Type B pancreatic cell (in vitro differentiated cells): Measurements from ENCODE around the gene F5.

DNA sequence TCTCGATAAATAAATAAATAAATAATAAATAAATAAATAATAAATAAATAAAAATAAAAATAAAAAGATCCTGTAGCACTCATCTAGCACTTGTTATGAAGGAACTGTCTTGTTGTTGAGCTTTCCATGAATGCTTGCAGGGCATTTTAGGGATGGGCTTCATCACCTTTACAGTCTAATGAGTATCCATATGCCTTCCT is 24.3 kb downstream of the XCL1 start:
- PRO-cap: no peak

DNA sequence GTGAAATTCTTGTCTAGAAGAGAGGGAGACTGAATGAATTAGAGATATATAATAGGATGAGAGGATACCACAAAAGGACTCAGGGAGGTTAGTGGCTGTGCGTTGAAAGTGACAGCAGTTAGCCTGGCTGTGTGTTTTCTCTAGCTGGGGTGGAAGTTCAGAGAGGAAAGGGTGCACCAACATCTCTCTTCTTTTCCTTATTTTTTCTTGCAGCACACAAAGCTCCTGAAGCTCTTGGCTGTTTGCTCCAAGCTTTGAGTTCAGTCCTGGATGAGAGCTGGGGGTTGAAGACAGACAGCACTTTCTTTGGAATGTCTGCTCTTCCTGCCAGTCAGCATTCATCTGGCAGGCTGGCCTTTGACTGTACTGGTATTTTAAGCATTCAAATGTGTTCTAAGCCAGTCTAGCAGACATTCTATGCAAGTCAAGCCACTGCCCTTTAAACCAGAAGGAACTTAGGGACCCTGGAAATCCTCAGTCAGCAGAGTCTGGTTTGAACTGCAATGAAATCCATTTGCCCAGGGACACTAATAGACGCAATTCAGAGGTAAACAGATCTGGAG is 44.9 kb downstream of the XCL1 start:
- PRO-cap: no peak

DNA sequence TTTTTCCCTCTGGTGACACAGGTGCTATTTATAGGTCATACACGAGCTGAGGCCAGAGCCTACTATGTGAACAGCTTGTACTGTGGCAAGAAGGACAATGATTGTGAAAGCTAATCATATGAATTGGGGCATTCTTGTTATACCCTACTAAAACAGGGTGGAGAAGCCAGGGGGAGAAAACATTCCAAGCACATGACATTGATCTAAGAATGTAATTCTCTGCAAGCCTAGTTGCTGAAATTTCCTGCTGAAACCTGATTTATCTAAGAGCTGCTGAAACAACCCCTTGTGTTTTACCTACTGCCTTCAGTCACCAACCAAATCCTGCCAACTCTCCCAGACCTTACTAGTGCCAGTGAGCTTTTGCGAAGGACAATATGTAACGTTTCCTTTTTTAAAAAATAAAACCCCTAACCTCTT is 60.4 kb downstream of the XCL1 start:
- PRO-cap: no peak

GRCh38 chr1:168751921-168752715 is 23.1 kb upstream of the DPT start:
- PRO-cap: no peak

DNA sequence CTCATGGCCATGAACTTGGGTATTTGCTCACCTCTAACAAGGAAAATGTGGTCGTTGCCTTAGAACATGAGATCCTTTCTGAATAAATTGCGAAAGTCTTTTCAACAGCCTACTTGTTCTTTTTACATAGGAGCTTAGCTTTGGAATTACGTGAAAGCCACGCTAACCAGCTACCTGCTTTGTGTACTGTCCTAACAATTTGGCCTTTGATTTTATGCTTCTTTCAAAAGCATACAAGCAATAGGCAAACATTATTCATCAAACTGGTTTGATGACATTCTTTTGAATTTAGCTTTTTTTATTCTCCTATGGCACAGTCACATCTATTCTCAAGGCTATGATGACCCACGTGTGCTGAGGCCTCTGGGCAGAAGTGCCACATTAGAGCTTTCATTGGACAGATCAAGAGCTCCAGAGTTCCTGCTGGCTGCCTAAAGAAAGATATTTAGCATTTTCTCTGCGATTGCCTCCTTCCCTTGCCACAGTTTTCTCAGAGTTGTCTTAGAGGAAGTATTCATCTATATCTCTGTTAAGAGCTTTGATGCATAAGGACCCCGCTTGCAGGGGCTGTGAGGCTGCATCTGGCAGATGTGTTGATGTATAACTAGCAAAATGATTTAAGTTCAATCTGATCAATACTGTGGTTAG is 178.1 kb upstream of the DPT start:
- PRO-cap: no peak

DNA sequence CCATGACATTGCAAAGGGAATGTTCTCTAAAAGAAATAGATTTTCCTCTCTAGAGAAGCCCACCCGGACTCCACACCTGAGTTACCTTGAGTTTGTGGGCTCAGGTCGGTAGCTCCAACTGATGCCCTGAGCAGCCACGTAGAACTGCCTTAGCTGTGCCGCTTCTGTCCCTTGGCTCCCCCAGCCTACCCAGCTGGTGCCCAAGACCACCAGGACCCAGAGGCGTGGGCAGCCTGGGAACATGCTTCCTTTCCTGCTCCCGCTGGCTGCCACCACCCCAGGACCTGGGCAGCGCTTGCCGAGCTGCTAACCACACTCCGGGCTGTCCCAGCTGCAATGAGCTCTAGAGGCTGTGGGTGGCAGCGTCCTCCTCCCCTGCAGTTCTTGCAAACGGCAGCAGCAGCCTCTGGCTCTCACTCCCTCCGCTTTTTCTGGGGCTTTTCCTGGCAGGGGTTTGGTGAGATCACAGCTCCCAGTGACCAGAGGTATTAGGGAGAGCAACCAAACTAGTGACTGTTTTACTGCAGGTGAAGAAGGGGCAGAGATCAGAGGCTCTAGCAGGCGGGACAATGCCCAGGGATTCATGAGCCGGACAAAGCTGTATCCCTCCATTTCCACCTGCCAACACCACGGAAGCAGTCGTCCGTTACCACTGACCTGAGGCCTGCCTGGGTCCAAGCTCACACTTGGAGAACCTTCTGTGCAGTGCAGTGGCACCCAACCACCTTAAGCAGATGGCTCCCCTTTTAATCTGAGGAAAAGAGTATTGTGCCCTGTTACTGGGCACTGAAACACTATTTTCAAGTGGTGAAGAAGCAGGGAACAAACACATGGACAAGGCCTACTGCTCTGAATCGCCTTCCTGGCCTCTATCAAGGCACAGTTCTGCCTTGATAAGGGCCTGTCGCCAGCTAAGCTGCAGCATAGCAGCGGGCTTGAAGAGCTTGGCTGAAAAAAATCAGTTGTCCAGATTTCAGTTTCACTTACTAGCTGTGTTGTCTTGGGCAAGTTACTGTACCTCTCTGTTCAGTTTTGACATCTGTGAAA is at the start of gene F5:
Gene F5 (minus strand): TSS at position 338 of the 1,047 bp plus-strand sequence.
- PRO-cap: no peak

- PRO-cap: no peak
These were observed 604 bp upstream of the SELL start for GRCh38 chr1:169712008-169712439.

GRCh38 chr1:169765900-169766498 is 28.7 kb downstream of the METTL18 start:
- PRO-cap: no peak

DNA sequence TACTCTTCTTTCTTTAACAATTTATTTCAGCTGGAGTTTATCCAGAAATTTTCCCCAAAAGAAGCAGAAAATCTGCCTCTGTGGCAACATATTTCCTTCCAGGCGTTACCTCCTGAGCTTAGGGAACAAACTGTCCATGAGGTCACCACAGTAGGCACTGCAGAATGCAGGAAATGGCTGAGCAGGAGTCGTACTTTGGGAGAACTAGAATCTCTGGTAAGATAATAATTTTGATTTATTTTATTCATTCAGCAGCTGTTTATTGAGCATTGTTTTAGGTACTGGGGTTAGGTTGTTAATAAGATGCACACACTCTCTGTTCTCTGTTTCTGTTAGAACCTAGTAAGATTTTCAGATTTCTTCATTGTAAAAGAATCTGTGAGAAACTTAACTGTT is 42.1 kb downstream of the C1orf112 start:
- PRO-cap: no peak

DNA sequence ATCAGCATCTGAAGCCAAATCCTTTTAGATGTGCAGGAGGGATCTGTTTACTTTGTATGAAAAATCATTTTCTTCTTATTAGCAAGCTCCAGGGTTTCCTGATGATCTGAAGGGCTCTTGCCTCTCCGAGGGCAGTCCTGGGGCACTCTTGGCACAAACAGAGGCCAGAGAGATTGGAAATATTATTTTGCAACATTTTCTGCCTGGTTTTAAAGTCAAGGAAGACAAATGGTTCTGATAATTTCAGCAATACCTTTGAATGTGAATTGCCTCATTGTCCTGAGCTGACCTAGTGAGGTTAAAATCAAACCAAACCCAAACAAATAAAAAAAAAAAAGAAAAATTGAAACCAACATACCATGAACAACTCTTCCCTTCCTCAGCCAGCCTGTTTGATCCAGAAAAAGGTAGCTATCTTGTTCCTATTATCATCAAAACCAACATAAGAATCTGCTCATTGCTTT is 55.3 kb downstream of the NTMT2 start:
- PRO-cap: no peak

- PRO-cap: no peak
These were observed 6.2 kb downstream of the GORAB start for GRCh38 chr1:170538019-170538731.

- PRO-cap: no peak
These were observed 2.0 kb upstream of the PRRX1 start for GRCh38 chr1:170661820-170662426.

- PRO-cap: no peak
These were observed 7.4 kb downstream of the PRRX1 start for GRCh38 chr1:170671231-170671861.

DNA sequence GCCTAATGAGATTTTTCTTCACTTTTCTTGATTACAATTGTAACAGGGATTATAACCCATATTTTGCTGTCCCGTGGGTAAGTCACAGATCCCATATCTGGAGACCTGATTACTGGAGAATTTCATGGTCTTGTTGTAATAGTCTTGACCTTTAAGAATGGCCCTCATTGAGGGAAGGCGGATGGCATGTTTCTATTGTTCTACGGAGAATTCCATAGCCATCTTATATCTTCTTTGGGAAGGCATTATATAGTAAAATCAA is 61.9 kb downstream of the PRRX1 start:
- PRO-cap: no peak

- PRO-cap: no peak
These were observed 21.9 kb downstream of the FMO3 start for GRCh38 chr1:171112411-171113148.

DNA sequence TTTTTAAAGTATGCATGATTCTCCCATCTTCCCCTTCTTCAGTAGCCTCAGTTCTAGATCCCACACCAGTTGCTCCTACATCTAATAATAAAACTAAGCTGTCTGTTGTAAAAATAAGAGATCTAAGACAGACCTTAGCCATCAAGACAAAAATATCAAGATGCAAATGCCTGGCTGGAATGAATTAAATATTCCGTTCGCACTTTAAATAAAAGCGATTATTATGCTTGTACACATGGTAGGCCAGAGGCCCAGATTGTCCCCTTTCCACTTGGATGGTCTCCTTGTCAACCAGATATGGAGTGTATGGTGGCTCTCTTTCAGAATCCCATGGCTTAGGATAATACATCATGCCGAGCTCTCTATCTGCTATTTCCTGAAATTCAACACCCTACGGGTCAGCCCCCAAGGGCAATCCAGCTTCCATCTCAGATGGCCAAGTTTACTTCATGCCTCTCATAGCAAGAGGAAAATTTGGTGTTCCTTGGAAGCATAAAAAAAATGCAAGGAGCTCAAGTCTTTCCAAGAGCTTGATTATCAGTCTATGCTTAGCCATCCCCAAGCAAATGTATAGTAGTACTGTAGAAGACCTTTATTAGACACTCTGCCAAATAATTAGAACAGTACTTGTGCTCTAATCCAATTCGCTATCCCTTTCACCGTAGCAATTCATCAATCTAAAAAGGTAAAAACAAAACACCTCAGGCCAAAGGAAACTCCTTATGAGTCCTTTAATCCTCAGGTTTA is 25.3 kb upstream of the FMO1 start:
- PRO-cap: no peak

DNA sequence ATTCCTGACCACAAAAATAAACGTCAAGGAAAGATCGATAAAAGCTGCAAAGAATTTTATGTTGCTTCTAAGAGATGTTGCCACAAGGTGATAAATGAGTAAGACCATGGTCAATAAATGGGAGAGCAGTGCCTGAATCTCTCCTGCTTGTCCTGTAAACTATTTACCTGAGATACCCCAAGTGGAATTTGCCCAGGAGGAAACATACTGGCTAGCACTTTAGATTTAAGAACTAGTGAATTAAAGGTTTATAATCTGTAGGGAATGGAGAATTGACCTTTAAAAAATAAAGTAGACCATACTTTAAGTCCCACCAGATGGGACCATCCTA is 70.9 kb downstream of the FMO4 start:
- PRO-cap: unidirectional peak, plus-strand start at position 178 of the sequence

DNA sequence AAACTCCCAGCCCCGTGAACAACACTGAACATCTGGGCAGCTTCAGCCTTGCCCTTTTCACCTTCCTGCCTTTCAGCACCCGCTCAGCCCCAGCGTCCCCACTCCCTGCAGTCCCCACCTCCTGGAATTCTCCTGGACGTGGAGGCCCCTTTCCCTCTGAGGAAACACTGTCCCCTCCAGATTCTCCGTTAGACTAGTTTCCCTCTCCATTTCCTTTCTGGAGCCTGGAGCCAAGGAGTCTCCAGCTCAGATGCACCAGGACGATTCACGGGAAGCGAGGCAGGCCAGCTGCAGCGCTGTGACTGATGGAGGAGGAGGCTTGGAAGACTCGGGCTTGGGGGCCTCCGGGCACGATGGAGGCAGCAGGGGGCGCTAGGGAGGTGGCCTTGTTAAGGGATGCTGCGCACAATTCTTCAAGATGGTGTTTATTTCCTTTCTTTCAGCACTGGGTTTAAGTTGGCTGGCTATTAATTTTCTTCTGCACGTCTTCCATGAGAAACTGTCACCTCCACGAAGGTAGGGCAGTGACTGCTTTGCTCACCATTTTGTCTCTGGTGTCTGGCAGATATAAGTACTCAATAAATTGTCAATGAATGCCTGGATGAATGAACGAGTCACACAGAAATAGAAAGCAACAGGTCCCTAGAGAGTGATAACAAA is 3.0 kb upstream of the MYOC start:
- PRO-cap: no peak

- PRO-cap: no peak
These were observed 19.2 kb upstream of the METTL13 start for GRCh38 chr1:171762199-171762682.

DNA sequence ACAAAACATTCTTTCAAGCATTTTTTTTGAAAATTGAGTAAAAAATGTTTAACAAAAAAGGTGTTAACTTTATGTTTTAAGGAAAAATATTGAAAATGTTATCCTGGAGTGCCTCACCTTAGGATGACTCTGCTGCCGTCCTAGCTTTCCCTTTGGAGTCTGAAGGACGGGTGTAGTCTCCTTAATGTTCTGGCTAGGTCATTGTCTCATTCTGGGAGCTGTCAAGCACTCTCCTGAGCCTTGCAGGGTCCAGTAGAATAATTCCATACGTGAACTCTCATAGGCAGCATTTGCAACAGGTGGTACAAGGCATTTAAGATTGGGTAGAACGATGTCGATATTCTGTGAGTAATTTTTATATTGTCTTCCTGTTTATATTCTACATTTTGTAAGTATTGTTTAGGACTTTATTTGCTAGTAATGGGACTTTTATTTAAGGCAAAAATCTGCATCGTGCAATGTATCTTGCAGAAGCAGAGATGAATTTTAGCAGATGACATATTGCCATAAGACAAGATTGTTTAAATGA is 283.5 kb upstream of the C1orf105 start:
- PRO-cap: no peak